Hair follicular keratinocyte (primary cell): ENCODE data around the genes RNF126, FSTL3 and AZU1.

DNA sequence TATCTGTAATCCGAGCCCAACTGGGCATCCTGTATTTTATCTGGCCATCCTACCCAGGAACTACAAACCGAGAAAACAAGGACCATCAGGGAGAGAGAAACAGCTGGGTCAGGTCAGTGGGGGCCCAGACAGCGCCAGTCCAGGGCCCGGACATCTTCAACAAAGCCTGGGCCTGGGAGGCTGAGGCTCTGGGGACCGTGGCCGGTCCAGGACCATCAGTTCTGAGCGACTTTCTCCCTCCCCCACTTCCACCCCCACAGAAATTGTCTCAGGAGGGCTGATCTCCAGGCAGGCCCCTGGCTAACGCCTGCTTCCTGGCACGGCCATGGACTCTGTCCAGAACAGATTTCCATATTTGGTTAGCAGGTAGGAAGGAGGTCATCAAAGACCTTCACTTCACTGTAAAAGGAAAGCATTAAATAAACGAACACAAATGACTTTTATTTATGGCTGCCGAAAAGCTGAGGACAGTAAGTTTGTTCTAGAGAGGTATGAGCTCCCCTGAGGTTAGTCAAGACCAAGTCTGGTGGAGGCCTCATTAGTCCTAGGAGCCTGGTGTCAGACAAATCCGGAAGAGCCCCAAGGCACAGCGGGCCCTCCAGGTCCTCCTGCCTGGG, 4.4 kb upstream of the PLPP2 start:
- RAMPAGE, long total RNA, result no peak

DNA sequence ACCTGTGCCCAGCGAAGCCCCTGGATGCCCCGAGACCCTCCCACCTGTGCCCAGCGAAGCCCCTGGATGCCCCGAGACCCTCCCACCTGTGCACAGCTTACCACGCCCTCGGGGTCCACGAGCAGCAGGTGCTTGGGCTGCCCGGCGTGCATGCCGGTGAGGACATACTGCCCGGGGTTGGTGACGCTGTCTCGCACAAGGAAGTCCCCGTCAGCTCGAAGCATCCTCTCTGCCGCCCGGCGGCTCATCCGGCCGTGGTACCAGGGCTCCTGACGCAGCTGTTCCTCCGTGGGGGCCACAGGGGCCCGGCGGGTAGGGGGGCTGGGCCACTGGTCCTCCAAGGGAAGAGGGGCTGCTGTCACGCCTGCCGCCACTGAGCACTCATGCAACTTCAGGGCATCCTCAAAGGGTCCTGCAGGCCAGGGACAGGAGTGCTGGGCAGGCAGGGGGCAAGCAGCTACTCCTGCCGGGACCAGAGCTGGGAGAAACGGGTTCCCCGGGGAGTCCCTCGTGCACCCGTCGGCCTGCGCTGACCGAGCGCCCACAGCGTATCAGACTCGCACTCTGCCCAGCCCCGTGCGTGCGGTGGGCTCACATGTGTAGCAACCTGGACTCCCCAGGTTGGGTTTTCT, 13.2 kb upstream of the C2CD4C start:
- RAMPAGE, long total RNA, result no peak

DNA sequence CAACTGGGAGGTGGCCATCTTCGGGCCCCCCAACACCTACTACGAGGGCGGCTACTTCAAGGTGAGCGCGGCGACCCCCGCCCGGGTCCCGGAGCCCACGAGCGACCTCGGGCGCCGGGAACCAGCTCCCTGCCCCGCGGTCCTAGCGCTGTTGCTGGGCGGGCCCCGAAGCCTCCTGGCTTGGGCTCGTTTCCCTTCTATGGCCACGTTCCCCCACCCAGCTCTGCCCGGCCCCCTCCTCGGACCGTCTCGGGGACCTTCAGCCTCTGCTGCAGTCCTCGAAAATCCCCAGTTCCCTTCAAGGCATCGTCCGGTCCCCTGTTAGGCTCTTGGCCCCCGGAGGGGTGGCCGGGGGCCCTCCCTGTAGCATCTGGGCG, 476 bp downstream of the CDC34 start:
- RAMPAGE, long total RNA, result no peak

- RAMPAGE, long total RNA, result no peak
Observed at GRCh38 chr19:586560-587081, 3.1 kb upstream of the HCN2 start.

- RAMPAGE, long total RNA, result no peak
Observed at GRCh38 chr19:604805-605589, 15.3 kb downstream of the HCN2 start.

DNA sequence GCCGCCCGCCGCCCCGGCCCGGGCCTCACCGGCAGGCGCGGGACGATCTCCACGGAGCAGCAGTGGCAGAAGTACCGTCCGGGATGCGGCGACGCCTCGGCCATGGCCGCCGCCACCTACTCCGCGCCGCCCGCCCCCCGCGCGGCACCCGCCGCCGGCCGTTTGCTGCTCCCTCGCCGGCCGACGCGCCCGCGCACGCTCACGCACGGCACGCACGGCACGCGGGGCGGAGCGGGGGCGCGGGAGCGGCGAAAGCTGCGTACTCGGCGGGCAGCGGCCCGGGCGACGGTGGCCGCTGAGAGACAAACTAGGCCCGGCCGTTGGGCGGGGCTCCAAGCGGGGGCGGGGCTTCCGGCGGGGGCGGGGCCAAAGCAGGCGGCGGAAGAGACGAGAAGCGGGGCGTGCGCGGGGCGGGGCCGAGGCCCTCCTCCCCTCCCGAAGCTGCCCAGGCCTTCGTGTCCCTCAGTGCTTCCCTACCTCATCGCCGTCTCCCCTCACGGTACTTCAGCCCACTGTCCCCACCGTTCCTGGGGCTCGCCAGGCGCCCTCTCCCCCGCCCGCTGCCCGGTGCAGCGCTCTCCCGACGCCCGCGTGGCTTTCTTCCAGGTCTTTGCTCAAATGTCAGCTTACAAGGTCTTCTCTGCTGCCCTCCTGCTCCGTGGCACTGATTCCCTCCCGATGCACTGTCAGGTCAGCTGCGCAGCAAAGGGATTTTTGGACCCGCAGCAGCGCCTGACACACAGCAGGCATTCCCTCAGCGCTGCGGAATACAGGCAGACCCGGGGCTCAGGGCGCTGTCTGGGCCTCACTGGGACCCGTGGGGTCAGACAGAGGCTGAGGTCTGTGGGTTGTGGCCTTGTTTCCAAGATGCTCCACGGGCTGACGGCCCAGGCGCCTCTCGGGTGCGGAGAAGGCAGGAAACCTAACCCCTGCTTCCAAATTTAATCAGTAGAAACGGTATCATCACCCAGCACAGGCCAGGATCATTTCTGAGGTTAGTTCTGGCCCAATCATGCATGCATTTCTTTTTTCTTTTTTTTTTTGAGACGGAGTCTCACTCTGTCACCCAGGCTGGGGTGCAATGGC, at the start of gene RNF126:
RNF126 (minus strand) TSS at position 197 of the 1,086 bp plus-strand sequence.
- RAMPAGE, long total RNA, result no peak

- RAMPAGE, long total RNA, result no peak
Observed at GRCh38 chr19:675943-676768, at the start of gene FSTL3. Gene FSTL3, plus strand, starts transcription at chr19:676392.

DNA sequence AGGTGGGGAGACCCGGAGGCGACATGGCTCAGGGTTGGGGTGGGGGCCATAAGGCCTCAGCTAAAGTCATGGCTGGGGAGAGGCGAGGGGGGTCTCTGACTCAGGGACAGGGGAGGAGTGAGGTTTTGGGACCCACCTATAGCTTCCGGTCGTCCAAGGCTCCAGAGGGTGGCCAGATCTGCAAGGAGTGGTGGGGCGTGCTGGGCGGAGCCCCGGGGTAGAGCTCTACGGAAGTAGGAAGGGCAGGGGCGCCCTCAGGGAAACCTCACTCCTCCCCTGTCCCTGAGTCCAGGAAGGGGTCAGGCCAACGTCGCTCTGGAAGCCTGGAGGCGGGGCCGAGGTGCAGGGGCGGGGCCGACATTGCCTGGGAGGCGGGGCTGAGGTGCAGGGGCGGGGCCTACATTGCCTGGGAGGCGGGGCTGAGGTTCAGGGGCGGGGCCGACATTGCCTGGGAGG, 5.2 kb upstream of the PALM start:
- RAMPAGE, long total RNA, result no peak

- RAMPAGE, long total RNA, result no peak
Observed at GRCh38 chr19:719714-720356, 11.1 kb downstream of the PALM start.

DNA sequence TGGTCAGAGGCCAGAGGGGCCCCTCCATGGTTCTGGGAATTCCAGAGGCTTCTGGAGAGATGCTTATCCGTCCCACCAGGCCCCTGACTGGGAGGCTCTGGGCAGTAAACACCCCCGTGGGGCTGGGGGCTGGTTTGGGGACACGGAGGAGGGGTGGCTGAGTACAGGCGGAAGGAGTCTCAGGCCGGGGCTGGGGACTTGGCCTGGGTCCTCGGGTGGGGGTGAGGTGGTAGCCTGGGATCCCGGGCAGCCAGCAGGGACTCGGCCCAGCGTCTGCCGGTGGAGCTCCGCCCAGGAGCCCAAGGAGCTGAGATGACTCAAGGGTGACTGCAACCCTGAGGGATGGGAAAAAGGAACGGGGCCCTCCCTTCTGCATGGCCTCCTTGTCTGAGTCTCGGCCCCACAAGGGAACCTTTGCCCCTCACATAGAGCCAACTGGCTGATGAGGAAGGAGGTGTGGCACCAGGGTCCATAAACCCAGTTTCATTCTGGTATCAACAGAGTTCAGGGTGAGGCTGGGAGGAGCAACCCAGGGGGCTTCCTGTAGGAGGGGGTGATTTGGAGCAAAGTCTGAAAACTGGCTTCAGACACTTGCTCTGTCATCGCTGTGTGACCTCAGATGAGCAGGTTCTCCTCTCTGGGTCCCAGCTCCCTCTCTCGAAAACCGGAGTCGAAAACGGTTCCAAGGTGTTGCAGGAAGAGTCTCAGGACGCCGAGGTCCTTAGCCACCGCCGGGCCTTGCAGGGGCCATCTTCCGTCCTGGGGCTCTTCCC, 768 bp downstream of the MISP start:
- RAMPAGE, long total RNA, result no peak

DNA sequence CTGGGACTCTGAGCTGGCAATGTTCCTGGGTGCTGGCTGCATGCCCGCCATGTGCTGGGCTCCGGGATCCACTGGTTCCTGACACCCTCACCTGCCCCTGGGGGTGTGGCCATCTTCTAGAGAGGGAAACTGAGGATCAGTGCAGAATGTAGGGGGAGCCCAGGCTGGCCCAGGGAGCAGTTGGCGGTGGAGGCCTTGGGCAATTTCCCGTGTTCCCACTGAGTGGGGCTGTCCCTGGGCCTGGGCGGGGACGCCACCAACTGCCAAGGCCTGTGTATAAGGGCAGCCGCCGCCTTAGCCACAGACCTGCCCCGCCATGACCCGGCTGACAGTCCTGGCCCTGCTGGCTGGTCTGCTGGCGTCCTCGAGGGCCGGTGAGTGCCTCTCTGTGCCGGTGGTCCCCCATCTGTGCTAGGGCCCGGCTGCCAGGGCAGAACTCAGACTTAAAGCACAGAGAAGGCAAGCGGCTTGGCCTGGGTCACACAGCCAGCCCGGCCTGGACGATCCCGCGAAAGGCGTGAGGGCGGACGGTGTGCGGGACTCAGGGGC, at the start of gene AZU1:
AZU1 (plus strand) TSS at position 307 of the 549 bp plus-strand sequence.
- RAMPAGE, long total RNA, result no peak

- RAMPAGE, long total RNA, result no peak
Observed at GRCh38 chr19:855421-855804, 3.3 kb downstream of the ELANE start.

GRCh38 chr19:940122-940507, 14.3 kb downstream of the ARID3A start:
- RAMPAGE, long total RNA, result no peak

GRCh38 chr19:940508-941798, 15.1 kb downstream of the ARID3A start:
- RAMPAGE, long total RNA, result no peak

DNA sequence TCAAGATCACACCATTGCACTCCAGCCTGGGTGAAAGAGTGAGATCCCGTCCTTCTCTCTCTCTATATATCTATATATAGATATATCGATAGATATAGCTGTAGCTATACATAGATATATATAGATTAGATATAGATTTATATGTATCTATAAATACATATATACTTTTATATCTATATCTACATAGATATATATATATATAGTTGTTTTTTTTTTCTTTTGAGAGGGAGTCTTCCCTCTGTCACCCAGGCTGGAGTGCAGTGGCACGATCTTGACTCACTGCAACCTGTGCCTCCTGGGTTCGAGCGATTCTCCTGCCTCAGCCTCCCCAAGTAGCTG, 14.7 kb upstream of the WDR18 start:
- RAMPAGE, long total RNA, result no peak

GRCh38 chr19:993362-993836, 6.8 kb upstream of the GRIN3B start:
- RAMPAGE, long total RNA, result no peak

- RAMPAGE, long total RNA, result no peak
Observed at GRCh38 chr19:1011582-1012767, 8.9 kb downstream of the TMEM259 start.

GRCh38 chr19:1016389-1017038, 4.4 kb downstream of the TMEM259 start:
- RAMPAGE, long total RNA, result no peak

DNA sequence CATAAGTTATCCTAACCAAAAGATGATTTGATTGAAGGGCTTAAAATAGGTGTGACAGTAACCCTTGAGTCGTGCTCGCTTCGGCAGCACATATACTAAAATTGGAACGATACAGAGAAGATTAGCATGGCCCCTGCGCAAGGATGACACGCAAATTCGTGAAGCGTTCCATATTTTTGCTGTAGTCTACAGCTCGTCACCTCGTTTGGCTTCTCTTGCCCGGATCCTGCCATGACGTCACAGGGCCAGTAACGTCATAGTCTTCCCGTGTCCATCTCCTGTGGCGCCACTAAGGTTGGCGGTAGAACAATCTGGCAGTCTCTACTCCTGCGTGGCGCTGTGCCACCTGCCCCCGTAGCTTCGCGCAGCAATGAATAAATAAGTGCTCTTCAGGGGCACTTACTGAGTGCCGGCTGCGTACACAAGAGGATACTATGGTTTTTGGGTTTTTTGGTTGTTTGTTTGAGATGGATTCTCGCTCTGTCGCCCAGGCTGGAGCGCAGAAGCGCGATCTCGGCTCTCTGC, 590 bp upstream of the TMEM259 start:
- RAMPAGE, long total RNA, result no peak

DNA sequence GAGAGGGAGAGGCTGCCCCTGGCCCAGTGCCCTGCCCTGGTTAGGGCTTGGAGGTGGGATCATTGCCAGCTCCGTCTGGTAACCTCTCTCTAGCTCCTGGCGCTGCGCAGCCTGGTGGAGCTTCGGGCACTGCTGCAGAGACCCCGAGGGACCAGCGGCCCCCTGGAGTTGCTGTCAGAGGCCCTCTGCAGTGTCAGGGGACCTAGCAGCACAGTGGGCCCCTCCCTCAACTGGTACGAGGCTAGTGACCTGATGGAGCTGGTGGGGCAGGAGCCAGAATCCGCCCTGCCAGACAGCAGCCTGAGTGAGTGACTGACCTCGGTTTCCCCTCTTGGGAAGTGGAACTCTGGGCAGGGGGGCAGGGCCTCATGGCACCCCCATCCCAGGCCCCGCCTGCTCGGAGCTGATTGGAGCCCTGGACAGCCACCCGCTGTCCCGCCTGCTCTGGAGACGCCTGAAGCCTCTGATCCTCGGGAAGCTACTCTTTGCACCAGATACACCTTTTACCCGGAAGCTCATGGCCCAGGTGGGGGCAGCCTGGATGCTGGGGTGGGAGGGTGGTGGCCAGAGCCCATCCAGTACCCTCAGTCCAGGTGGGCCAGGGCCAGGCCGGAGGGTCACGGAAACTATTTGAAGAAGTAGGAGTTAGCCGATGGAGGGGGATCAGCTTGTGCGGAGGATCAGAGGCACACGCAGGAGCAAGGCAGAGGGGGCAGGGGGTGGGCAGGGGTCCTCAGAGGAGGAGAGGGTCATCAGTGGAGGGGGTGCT, 3.2 kb downstream of the ABCA7 start:
- RAMPAGE, long total RNA, result no peak